Parietal lobe (tissue), 2 donors: ENCODE results near the gene HNRNPU.

GRCh38 chr1:244450596-244450890 is 1.2 kb downstream of the ADSS2 start:
- RAMPAGE, long total RNA: no peak

- RAMPAGE, long total RNA: no peak
Measured at GRCh38 chr1:244450891-244451612, 657 bp downstream of the ADSS2 start.

DNA sequence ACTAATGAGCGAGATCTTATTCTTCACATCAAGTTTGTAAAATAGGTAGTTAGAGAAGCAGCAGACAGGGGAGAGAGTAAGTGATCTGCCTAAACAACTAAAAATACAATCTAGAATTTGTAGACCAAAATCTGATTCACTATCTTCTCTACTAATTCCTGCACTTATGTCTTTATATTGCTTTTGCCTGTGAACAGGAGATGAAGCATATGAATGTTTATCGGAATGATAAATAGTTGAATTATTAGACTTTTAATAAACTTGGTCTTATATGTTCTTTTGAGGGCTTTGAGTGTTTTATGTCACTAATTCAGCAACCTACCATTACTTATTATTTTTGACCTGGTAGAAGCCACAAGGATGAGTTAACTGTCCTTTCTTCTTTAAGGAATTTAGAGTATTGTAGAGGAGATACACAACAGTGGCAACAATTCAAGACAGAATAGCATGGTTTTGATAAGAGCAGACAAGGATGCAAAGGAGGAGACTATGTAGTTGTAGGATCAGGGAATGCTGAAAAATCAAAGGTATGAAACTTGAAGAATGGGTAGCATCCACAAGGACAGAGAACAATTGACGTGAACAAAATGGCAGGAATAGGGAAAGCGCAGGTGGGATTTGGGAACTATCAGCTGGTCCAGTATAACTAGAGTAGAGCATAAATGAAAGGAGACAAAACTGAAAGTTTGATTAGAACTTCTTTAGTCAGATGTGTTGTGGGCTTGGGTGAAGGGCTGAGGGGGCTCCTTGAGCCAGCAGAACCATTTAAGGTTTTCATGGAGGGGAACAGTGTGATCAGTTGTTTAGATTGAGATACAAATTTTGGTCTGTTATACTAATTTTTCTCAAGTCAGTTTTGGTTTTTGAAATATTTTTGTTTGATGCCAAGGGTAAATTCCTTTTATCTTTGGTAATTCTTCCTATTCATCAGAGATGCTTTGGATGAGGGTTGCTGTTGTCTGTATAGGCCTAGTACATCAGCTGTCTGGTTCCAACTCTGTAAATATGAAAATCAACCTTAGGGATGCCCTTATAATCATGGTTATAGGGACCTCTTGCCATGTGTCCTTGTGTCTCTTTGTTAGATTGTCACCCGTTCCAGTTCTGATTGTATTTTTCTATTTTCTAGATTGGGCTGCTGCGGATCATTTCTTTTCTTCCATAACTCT is 2.6 kb downstream of the DESI2 start:
- RAMPAGE, long total RNA: no peak

DNA sequence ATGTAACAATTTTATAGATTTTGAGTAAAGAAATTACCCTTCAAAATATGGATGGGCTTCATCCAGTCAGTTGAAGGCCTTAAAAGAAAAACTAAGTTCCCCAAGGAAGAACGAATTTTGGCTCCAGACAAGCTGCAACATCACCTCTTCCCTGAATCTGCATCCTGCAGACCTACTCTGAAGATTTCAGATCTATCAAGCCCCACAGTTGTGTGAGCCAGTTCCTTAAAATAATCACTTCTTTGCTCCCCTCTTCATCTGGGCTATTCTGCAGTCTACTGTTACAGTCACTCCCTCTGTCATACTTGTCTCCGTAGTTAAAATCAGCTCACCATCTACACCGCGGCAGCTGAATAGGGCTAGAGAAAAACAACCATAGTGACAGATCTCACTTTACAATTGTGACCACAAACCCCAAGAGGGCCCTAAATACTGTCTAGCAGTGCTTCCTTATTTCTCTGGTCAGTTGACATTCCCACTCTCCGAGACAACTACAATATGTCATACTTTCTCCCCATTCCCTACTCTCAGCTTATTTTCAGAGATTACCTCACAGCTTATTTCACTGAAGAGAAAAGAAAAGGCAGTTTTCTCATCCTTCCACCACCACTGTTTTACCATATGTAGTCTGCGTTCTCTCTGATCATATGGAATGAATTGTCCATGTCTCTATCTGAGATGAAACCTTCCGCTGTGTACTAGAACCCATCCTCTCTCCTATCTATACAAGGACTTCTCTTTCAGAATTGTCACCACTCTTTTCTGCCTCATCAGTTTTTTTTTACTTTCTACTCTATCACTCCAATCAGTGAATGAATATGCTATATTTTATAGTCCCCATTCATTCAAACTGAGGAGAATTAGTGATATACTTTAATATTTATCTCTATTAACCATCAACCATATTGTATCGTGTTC is 13.0 kb downstream of the DESI2 start:
- RAMPAGE, long total RNA: no peak

- RAMPAGE, long total RNA: no peak
Measured at GRCh38 chr1:244834837-244835620, 429 bp upstream of the COX20 start.

DNA sequence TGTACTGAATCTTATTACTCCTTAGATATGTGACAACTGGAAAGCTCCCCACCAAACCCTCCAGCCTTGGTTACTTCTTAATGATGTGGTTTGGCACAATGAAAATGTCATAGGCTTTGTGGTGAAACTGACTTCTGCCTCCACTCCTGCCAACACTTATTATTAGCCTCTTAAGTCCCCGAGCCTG is 4.2 kb downstream of the COX20 start:
- RAMPAGE, long total RNA: no peak

DNA sequence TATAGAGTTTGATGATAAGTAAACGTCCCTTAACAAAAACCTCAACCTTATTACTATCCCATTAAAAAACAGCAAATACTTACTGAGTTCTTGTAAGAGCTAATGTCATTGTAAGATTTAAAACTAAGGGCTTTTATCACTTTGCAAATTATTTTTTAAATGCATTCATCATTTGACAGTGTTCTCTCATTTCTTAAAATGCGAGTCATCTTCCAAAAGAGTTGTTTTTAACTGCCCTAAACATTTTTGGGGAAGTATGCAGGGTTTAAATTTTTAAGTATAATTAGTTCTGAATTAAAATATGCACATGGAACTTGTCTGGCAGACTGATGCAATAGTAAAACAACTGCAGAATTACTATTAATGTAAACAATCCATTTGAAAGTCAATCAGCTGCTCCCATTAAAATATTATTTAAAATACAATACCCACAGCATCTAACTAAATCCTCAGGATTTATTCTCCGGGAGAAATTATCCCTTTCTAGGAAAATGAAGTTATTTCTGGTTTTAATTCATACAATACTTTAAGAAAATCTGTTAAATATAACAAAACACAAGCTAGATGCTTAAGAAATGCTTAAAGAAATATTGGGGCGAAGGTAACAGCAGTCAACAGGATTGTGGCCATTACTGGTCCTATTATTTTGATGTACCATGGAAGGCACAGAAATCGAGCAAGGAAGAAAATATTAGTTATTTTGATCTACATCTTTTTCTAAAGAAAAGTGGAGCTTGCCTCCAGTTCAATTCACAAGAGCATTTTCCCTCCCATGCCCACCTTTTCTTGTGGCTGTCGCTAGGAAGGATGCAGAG is 8.2 kb downstream of the COX20 start:
- RAMPAGE, long total RNA: no peak

- RAMPAGE, long total RNA: no peak
Measured at GRCh38 chr1:244852156-244852640, 12.1 kb downstream of the HNRNPU start.

- RAMPAGE, long total RNA: no peak
Measured at GRCh38 chr1:244853568-244854786, 10.4 kb downstream of the HNRNPU start.

GRCh38 chr1:244859171-244859613 is 5.2 kb downstream of the HNRNPU start:
- RAMPAGE, long total RNA: no peak

DNA sequence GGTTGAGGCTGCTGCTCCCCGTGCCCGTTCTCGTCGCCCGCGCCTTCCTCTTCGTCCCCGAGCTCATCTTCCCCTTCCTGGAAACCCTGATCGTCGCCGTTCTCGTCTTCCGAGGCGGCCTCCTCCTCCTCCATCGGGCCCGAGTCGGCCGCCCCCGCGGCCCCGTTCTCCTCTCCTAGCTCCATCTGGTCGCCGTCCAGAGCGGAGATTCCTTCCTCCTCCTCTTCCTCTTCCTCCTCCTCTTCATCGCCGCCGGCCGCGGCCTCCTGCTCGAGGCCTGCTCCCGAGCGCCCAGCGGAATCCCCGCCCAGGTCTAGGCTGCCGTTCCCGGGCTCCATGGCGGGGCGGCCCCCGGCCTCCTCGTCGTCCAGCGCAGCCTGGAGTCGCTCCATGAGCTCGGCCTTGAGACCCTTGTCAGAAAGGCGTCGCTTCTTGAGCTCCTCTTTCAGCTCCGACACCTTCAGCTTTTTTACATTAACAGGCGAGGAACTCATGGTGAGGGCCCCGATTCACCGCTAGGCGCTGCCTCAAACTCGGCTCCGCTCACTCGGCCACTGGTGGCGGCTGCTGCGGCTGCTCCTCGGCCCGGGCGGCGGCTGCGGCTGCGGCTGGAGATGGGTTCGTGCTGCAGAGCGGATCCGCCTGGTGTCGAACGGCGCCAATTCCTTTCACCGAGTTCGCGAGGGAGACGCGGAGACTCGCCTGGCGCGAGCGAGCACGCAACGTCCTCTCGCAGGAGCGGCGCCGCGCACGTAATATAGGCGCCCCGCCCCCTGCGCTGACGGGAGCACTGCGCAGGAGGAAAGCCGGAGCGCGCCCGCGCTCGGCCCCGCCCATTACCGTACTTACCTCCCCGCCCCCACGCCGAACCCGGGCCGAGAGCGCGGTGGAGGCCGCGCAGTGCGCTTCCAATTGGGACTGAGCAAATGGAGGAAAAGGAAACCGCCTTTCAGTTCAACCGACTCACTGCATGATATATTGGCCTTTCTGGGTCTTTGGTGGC is at the start of gene HNRNPU:
Gene HNRNPU (minus strand): TSS at position 730 of the 1,003 bp plus-strand sequence.
- RAMPAGE, long total RNA: start-site peak on the minus strand centred at position 396 of the sequence, 674 bp wide, 6,277 and 2,184 reads in 2 replicates

DNA sequence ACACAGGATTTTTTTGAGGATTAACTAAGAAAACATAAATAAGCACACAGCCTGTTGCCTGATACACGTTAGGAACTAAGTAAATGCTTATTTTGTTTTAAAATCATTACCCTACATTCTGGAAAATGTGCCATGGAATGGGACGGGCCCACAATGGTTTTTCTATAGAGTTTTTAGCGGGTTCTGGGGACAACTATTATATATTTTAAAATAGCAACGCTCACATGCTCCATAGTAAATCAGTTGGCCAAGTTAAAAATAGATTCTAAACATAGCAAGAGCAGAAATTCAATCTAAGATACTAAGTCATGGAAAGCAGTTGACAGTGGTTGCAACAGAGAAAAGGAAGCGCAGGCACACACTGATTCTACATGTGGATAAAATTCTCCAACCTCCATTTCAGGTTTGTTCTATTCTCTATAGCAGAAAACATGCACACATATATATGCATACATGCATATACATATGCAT is 15.7 kb upstream of the EFCAB2 start:
- RAMPAGE, long total RNA: no peak

- RAMPAGE, long total RNA: no peak
Measured at GRCh38 chr1:245687706-245688437, 533.1 kb downstream of the KIF26B start.

GRCh38 chr1:245984315-245984958 is 522.6 kb downstream of the SMYD3 start:
- RAMPAGE, long total RNA: no peak

- RAMPAGE, long total RNA: no peak
Measured at GRCh38 chr1:246166233-246166811, 340.8 kb downstream of the SMYD3 start.

DNA sequence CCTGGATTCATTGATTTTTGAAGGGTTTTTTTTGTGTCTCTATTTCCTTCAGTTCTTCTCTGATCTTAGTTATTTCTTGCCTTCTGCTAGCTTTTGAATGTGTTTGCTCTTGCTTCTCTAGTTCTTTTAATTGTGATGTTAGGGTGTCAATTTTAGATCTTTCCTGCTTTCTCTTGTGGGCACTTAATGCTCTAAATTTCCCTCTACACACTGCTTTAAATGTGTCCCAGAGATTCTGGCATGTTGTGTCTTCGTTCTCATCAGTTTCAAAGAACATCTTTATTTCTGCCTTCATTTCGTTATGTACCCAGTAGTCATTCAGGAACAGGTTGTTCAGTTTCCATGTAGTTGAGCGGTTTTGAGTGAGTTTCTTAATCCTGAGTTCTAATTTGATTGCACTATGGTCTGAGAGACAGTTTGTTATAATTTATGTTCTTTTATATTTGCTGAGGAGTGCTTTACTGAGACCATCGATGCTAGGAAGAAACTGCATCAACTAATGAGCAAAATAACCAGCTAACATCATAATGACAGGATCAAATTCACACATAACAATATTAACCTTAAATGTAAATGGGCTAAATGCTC is 264.9 kb downstream of the SMYD3 start:
- RAMPAGE, long total RNA: no peak

DNA sequence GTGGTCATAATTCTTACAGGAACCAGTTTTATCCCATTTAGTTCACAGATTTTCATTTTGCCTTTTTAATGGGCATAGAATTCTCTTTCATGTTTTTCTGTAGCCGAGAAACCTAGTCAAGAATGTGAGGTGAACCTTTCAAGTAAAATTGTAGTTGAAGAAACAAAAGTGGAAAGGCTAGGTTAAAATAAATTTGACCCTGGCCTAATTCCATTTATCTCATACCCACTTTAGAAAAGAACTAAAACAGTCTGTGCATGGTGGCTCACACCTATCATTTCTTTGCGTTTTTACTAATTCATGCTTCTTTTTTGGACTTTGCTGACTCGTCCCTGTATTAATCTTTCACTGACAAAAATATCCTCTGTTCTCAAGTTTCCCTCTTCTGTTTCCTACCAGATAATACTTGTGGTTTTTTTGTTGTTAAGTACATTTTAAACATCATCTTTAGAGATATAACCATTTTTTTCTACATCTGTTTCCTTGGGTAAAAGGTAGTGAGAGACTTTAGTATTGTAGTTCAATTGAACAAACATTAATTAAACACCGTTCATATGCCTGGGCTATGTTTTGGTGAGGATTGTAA is 11.4 kb downstream of the CNST start:
- RAMPAGE, long total RNA: no peak

GRCh38 chr1:246608500-246609456 is 42.5 kb downstream of the CNST start:
- RAMPAGE, long total RNA: no peak

DNA sequence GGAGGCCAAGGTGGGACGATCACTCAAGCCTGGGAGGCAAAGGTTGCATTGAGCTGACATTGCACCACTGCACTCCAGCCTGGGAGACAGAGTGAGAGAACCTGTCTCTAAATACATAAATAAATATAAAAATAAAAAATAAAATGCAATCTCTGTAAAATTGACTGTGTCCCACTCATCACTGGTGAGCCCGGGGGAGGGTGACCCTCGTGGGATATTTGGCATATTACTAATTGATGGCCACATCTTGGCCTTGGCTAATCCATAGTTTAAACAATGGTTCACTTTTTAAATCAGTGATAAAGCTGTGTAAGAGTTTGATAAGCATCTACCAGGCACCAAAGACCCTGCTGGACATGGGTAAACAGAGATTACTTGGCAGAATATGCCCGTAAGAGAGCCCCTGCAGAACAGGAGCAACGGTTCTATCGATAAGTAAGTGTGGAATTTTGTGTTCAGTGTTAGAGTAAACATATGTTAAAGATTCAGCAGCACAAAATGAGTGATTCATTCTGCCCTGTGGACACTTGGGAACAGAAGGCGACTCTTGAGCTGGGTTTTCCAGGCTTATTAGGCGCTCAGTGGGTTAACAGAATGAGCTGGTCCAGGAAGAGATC is 55.7 kb downstream of the CNST start:
- RAMPAGE, long total RNA: no peak

GRCh38 chr1:246647090-246648158 is 76.8 kb upstream of the SCCPDH start:
- RAMPAGE, long total RNA: no peak